H1 (cell line): ENCODE measurements around the gene RNF125.

- RRBS = no CpG with 5 or more reads among the region's 18 CpGs
CAGE:
- cytosol, long polyA plus RNA = no peak
- long polyA plus RNA = no peak
- nucleus, long polyA plus RNA = no peak
Measured at GRCh38 chr18:31685746-31686157, 1.4 kb upstream of the B4GALT6 start.

DNA sequence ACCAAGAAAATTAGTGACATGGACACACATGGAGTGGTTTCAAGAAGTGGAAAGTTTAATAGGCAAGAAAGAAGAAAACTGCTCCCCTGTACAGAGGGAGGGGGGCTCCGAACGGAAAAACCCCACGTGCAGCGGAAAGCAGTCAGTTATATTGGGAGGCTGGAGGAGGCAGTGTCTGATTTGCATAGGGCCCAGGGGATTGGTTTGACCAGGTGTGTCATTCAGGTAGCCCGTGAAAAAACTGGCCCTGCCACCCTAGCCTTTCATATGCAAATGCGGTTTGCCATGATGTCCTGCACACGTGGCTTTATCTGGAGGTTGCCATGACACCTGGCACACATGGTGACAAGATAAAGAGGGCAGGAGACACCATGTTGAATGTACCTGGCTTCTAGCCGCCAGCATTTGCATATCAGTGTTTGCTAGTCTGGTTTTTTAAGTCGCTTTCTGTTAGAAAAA is 20.5 kb downstream of the SLC25A52 start:
- RRBS = no CpG with 5 or more reads among the region's 9 CpGs
CAGE:
- cytosol, long polyA plus RNA = no peak
- long polyA plus RNA = no peak
- nucleus, long polyA plus RNA = no peak

GRCh38 chr18:32018032-32019205 is at the start of gene RNF125:
RNF125 (plus strand) TSS chr18:32018825.
- RRBS = 1% methylated on average over 7 of the region's 73 CpGs
CAGE:
- cytosol, long polyA plus RNA = start-site peak on the plus strand at chr18:32018629-32018692, 56 reads
- long polyA plus RNA = start-site peak on the plus strand at chr18:32018629-32018692, 29 and 68 reads in 2 replicates
- nucleus, long polyA plus RNA = start-site peak on the plus strand at chr18:32018629-32018692, 56 reads

DNA sequence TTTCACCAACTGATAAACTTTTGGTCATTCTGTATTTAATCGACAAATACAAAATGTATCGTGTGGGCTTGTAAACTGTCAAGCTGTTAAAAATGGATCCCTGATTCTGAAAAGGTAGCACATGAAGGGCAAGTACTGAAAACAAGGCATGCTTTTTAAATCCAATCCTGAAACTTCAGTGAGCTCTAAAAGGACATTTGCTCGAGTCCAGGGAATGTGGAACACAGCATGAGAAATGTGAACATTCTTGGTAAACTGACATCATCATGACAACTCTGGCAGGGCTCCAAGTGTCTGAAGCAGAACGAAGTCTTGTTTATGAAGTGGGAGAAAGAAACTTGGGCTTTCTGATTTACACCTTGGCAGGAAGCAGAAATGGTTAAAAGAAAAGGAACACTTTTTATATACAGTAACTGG is 121.0 kb downstream of the GAREM1 start:
- RRBS = no CpG with 5 or more reads among the region's 4 CpGs
CAGE:
- cytosol, long polyA plus RNA = no peak
- long polyA plus RNA = no peak
- nucleus, long polyA plus RNA = no peak

- RRBS = no CpG with 5 or more reads among the region's 5 CpGs
CAGE:
- cytosol, long polyA plus RNA = no peak
- long polyA plus RNA = no peak
- nucleus, long polyA plus RNA = no peak
Measured at GRCh38 chr18:32382924-32383617, 87.6 kb downstream of the GAREM1 start.

- RRBS = under 1% methylated on average over 29 of the region's 62 CpGs
CAGE:
- cytosol, long polyA plus RNA = no peak
- long polyA plus RNA = no peak
- nucleus, long polyA plus RNA = no peak
Measured at GRCh38 chr18:32470033-32470574, 578 bp downstream of the GAREM1 start.

DNA sequence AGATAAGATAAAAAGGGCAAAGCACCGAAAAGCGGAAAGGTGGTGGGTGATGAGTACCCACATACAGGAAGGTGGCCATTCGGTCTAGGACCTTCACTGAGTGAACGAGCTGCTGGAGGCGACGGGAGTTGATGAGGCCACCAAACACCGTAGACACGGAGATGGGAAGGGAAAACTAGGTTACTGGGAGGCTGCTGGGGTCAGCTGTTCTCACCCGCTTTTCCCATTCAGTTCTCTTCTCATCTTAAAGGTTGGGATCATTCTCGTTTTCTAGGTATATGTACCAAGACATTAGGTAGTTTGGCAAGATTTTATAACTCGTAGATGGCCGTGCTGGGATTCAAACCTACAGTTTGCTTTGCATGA is 754 bp upstream of the GAREM1 start:
- RRBS = no CpG with 5 or more reads among the region's 12 CpGs
CAGE:
- cytosol, long polyA plus RNA = no peak
- long polyA plus RNA = no peak
- nucleus, long polyA plus RNA = no peak

- RRBS = no CpG with 5 or more reads among the region's 3 CpGs
CAGE:
- cytosol, long polyA plus RNA = no peak
- long polyA plus RNA = no peak
- nucleus, long polyA plus RNA = no peak
Measured at GRCh38 chr18:32768787-32769262, 4.0 kb downstream of the KLHL14 start.

DNA sequence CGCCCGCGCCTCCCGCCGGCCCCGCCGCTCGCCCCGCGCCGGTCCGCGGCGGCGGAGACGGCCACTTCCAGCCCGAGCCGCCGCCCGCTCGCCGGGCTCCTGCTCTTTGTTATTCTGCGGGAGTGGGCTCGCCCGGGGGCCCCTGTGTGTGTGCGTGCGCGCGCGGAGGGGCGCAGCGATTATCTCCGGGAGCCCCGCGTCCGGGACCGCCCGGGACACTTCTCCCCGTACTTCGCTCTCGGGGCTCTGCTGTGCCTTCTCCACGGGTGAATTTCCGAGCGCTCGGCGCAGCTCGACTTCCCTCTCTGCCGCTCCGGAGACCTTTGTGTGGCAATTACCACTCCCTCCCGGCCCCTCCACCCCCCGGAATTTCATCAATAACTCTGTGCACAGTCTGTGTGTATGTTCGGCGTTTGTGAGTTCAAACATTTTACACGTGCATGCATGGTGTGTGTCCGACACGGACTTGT is 724 bp downstream of the ASXL3 start:
- RRBS = 2% methylated on average over 26 of the region's 56 CpGs
CAGE:
- cytosol, long polyA plus RNA = no peak
- long polyA plus RNA = no peak
- nucleus, long polyA plus RNA = no peak

DNA sequence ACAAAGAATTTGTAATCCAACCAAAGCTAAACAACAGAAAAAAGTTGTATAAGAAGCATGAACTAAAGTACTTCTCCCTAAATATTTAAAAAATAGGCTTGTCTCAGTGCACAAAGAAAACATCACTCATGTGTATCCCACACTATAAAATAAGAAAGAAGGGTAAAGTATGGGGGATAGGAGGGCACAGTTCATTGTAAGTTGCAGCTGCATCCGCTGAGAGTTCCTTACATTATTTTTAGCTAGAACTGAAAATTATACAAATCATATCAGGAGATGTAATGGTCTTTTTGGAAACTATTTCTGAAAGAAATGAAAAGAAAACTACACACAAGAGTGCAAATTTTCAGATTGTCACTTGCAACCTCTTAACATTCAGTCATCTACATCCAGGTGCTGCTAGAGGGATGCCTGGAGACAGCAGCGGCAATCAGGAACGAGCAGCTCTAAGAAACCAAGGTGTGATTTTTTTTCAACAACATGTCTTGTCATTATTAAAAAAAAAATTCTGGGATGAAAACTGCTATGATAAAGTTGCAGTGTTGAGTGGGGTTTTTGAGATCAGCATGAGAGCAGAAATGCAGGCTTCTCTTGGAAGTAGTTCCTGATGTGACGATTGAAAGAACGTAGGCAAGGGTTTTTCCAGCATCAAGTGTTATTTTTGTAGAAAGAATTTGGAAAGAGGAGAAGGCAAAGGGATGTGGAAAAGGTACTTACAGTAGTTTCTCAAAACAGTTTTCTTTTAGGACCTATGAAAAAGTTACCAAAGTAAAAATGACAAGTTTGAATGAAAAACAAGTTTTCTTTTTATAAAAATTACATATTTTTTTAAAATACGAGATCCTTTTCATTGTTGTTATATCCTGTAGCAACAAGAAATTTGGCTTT is 273.8 kb downstream of the ASXL3 start:
- RRBS = no CpG with 5 or more reads among the region's 6 CpGs
CAGE:
- cytosol, long polyA plus RNA = no peak
- long polyA plus RNA = no peak
- nucleus, long polyA plus RNA = no peak

- RRBS = no CpG with 5 or more reads among the region's 12 CpGs
CAGE:
- cytosol, long polyA plus RNA = start-site peak on the minus strand at chr18:34494474-34494507, 6 reads
- long polyA plus RNA = no peak
- nucleus, long polyA plus RNA = start-site peak on the minus strand at chr18:34494445-34494487, 10 reads
Measured at GRCh38 chr18:34494387-34494718, 215.7 kb upstream of the DTNA start.

DNA sequence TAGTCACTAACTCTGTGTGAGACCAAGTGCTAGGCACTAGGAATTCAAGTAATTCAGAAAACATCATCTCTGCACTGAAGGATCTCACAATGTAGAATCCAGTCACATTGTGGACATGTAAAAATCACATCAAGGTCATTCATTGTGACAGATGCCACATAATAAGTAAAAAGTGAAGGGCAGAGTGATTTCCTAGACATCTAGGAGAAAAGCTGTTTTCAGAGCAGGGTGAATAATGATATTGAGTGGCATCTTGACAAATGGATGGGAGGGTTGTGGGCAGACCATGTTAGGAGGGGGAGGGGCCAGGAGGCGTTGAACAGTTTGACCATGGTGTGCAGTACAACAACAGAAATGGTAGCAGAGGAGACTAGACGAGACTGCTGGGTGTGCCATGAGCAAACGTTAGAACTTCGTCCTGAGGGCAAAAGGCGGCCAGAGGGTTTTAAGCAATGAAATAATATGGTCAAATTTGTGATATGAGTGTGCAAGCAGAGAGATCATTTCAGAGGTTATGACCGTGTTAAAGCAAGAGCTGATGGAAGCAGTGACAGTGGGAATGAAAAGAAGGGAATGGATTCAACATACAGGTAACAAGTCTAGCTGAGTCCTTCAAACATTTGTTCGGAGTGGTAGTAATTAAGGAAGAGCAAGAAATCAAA is 93.9 kb downstream of the DTNA start:
- RRBS = no CpG with 5 or more reads among the region's 7 CpGs
CAGE:
- cytosol, long polyA plus RNA = no peak
- long polyA plus RNA = no peak
- nucleus, long polyA plus RNA = no peak

GRCh38 chr18:34834902-34835401 is 124.9 kb downstream of the DTNA start:
- RRBS = no CpG with 5 or more reads among the region's 3 CpGs
CAGE:
- cytosol, long polyA plus RNA = no peak
- long polyA plus RNA = no peak
- nucleus, long polyA plus RNA = no peak

GRCh38 chr18:34957102-34957314 is 84.2 kb upstream of the MAPRE2 start:
CAGE:
- cytosol, long polyA plus RNA = no peak
- long polyA plus RNA = no peak
- nucleus, long polyA plus RNA = no peak

DNA sequence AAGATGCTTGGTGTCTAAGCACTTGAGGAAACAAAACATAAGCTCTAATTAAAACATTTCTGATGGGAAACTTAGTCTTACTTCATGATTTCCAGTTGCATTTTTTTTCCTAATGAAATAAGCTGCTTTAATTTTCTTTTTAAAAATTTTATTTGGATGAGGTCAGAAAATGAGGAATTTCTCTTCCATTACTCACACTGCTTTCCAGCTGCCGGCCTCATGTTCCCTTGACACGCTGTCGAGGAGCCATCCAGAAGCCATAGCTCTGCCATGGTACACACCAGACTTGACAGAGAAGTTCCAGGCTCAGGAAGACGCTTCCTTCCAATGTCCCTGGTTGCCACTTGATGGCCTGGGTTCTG is 12.1 kb upstream of the MAPRE2 start:
- RRBS = no CpG with 5 or more reads among the region's 4 CpGs
CAGE:
- cytosol, long polyA plus RNA = no peak
- long polyA plus RNA = no peak
- nucleus, long polyA plus RNA = no peak

GRCh38 chr18:35030228-35030610 is 11.0 kb upstream of the MAPRE2 start:
- RRBS = no CpG with 5 or more reads among the region's 2 CpGs
CAGE:
- cytosol, long polyA plus RNA = no peak
- long polyA plus RNA = no peak
- nucleus, long polyA plus RNA = no peak

DNA sequence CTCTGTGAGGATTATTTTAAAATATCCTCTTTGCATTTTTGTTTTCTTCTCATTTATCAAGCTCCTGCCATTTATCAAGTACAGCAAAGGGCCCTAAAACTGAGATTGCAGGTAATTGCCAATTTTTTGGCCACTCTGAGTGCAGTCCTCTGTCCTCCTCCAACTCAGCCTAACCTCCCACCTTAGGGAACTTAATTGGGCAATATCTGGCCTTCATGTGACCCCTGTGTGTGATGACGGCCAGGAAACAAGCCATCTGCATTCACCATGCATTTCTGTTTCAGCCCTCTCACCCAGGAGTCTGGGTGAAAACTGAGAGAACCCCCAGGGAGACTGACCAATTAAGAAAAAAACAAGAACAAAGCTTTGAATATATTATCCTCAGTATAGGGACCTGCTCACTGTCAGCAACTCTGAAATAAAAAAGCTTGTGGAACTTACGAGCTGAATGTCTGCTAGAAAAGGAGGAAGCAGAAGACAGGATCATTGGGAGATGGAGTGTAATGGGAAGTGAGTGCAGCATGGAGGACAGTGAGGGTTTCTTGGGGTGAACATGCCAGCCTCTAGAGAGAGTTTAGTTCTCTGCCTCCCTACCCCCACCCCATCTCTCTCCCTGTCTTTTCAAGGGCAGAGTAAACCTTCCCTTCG is 9.5 kb downstream of the MAPRE2 start:
- RRBS = no CpG with 5 or more reads among the region's 3 CpGs
CAGE:
- cytosol, long polyA plus RNA = no peak
- long polyA plus RNA = no peak
- nucleus, long polyA plus RNA = no peak

- RRBS = no CpG with 5 or more reads among the region's 10 CpGs
CAGE:
- cytosol, long polyA plus RNA = no peak
- long polyA plus RNA = no peak
- nucleus, long polyA plus RNA = no peak
Measured at GRCh38 chr18:35117782-35118568, 76.8 kb downstream of the MAPRE2 start.

- RRBS = 78% methylated on average over 21 of the region's 54 CpGs
CAGE:
- cytosol, long polyA plus RNA = no peak
- long polyA plus RNA = no peak
- nucleus, long polyA plus RNA = no peak
Measured at GRCh38 chr18:35267014-35267691, 22.9 kb downstream of the ZSCAN30 start.

- RRBS = no CpG with 5 or more reads among the region's 4 CpGs
CAGE:
- cytosol, long polyA plus RNA = no peak
- long polyA plus RNA = no peak
- nucleus, long polyA plus RNA = no peak
Measured at GRCh38 chr18:35409911-35410355, 32.8 kb upstream of the ZNF396 start.